Lower leg skin (tissue), 2 donors: ENCODE data around the genes EEA1 and UBE2N.

DNA sequence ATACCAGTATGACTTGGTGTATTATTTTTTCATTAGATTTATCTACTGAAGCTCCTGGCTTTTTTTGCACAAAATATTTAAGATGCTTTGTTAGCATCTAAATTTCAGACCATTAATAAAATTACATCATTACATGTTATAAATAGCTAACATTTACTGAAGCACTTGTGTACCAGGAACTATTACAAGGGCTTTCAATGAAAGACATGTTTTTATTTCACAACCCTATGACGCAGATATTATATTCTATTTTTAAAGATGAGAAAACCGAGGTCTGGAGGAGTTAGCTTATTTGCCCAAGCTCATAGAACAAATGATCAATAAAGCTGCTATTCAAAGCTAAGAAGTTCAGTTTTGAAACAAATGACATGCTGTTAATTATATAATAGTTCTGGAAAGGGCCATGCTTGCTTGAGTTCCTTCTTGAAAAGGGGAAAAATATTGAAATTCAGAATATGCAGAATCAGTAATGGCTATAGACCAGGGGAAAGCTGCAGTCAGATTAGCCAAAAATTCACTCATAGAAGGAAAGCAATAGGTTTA lies 420.5 kb upstream of the DCN start:
- PRO-cap, result no peak
- RAMPAGE, long total RNA, 2 experiments, result no peak in any of the 2 experiments

DNA sequence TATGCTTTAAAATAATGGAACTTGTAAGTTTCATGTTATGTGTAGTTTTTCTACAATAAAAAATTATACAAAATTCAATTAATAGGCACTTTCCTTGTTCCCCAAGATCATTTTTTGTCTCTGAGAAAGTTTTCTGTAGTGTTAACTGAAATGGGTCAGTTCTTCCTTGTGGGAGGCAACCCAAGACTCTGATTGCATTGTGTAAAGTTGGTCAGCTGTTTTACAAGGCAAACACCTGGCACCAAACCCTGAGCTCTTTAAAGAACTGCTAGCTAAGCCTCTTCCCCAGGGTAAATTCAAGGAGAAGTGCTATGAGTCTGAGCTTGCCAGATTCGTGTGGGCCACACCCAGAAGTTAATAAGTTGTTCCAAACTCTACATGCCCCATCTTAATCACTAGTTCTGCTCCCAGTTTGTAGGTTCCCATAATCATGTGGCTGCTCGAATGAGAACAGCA lies 214.6 kb downstream of the BTG1 start:
- PRO-cap, result no peak
- RAMPAGE, long total RNA, 2 experiments, result no peak in any of the 2 experiments

- PRO-cap, result no peak
- RAMPAGE, long total RNA, 2 experiments, result no peak in any of the 2 experiments
Observed at GRCh38 chr12:92093802-92094397, 51.7 kb downstream of the BTG1 start.

GRCh38 chr12:92108499-92109464 lies 36.9 kb downstream of the BTG1 start:
- PRO-cap, result no peak
- RAMPAGE, long total RNA, 2 experiments, result start-site peak on the minus strand in 1 of 2 experiments, at chr12:92108953-92109361 at its widest, 9 reads per replicate

DNA sequence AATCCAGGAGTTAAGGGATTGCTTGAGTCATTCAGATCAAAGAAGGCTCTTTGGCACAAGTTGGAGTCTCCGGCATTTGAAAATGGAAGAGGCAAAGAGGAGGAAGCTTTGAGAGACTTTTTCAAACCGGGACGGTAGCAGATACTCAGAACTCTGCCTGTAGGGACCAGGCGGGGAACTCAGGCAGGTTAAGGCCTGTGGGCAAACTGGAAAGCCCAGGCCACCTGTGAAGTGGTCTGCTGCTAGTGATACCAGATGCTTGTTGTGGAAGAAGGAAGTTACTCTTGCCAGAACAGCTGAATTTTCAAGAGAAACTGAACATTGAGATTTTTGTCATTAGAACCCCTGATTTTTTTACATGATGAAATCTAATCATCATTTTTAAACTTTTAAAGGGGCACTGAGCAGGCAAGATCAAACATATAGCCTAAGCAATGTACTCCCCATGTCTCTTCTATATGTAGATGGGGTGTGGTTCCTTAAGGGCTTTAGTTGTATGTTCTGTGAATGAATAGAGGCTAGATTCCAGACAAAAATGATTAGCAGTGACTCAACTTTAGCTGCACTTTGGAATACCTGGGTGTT lies 256.9 kb upstream of the PLEKHG7 start:
- PRO-cap, result no peak
- RAMPAGE, long total RNA, 2 experiments, result no peak in any of the 2 experiments

DNA sequence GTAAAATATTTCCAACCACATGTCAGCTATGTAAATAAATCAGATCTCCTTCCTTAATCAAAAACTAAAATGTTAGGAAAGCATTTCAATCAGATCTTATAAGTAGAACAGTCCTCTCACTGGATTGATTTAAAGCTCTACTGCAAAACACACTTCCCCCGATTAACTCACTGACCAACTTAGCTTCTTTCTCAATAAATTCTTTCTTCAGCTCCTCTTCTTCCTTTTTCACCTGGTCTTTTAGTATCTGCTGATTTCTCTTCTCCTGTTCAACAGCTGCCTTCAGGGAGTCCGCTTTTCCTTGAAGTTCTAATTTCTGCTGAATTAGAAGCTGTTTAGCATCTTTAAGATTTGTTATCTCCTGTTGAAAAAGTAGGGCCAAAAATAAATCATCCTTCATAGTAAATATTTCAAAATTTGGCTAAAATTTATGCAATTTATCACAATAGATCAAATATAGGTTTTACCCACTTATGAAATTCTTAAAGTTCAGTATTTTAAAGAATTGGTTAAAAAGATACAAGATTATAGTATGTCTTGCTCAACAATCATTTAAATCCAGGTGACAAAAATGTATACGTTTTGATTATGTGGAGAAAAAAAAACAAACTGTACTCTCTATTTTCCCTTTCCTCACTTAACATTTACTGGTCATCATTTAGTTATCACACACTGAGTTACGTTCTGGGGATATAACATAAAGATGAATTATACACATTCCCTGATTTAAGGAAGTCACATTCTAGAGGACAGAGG lies 76.3 kb downstream of the PLEKHG7 start:
- PRO-cap, result no peak
- RAMPAGE, long total RNA, 2 experiments, result no peak in any of the 2 experiments

- PRO-cap, result no peak
- RAMPAGE, long total RNA, 2 experiments, result no peak in any of the 2 experiments
Observed at GRCh38 chr12:92817951-92818730, 111.0 kb downstream of the EEA1 start.

DNA sequence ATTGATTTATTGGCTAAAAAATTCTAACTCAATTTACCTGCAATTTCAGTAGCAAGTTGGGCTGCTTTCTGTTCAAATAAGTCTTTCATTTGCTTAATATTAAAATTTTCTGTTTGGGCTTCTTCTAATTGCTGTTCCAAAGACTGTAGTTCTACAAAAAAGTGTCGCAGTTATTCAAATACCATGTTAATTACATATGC lies 76.3 kb downstream of the EEA1 start:
- PRO-cap, result no peak
- RAMPAGE, long total RNA, 2 experiments, result no peak in any of the 2 experiments

DNA sequence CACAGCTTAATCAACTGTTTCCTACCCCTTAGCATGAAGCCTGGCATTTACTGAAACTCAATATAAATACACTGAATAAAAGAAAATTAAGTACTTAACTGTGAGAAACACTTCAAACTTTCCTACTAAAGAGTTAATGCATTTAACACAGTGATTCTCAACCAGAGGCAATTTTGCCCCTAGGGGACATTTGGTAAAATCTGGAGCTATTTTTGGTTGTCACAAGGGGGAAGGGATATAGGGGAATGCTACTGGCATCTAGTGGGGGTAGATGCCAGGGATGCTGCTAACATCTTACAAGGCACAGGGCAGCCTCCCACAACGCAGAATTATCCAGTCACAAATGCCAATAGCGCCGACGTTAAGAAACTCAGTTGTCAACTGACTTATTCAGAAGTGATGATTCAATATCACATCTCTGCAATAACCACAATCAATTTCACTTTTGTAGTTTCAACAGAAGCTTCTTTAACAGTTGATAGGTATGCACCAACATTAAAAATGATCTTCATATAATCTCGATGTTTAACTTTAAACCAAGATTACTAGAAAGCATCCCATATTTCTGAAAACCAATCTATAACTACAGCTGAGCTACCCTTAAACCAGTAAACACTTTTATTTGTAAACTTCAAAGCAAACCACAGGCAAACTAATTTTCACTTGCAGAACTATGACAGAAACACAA lies 2.0 kb downstream of the EEA1 start:
- PRO-cap, result bidirectional peak, plus-strand start at position 459 of the sequence, minus-strand start at position 345 of the sequence
- RAMPAGE, long total RNA, 2 experiments, result no peak in any of the 2 experiments

DNA sequence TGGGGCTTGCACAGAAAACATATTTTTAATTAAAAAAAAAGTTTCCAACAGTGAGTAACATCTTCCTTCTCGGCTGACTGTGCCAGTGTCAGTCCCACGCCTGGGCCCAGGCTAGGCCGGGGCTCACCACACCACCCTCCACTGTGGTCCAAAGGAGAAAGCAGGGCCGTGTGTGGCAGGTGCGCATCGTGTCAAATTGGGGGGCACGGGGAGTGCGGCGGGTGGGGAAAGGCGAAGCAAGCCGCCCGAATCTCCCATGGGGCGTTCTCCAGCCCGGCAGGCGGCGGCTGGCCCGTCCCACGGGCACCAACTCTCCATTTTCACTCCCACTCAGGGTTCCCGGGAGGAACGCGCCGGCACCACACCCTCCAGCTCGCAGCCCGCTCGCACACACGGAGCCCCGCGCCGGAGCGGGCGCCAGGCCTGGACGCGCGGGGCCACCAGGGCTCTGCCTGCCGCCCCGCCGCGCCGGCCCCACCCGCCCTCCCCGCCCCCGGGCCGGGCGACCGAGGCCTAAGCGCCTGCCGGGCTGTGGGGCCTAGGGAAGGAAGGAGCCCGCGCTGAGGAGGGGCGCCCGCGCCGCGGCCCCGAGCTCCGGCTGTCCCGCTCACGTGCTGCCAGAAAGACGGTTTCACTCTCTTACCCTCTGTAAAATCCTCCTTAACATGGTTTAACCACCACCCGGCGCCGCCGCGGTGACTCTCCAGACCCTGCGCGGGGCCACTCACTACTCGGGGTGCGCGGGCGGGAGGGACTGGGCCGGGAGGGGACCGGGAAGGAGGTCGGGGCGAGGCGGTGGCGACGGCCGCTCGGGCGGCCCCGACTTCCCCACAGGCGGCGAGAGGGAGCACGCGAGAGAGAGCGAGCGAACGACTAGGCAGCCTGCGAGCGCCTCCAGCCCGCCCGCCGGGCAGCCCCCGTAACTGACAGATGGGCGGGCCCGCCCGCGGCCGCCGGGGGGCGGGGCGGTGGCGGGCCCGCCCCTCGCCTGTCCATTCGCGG lies at the start of gene EEA1:
Gene EEA1 (minus strand): TSS at position 896 of the 1,002 bp plus-strand sequence.
- PRO-cap, result unidirectional peak, plus-strand start at position 141 of the sequence; bidirectional peak, plus-strand start at position 393 of the sequence, minus-strand start at position 392 of the sequence; bidirectional peak, plus-strand start outside the sequence, minus-strand start at position 925 of the sequence
- RAMPAGE, long total RNA, 2 experiments, result start-site peak on the minus strand in 1 of 2 experiments, centred at positions 735 to 904 of the sequence, 17 to 20 reads per replicate

- PRO-cap, result no peak
- RAMPAGE, long total RNA, 2 experiments, result no peak in any of the 2 experiments
Observed at GRCh38 chr12:93095365-93095872, 166.3 kb upstream of the EEA1 start.

DNA sequence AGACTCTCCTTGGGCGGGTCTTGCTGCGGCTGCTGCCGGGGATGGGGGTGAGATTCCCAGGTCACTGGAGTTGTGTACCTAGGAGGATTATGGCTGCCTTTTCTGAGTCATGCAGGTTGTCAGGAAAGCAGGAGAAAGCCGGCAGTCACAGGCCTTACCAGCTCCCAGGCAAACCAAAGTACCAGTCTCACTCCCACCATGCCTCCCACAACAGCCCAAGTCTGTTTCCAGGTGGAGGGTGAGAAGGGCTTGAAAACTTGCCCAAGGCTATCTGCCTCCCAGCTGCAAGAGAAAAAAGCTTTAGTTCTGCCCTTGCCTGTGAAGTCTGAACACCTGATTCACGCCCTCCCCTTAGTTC lies 162.9 kb upstream of the NUDT4 start:
- PRO-cap, result no peak
- RAMPAGE, long total RNA, 2 experiments, result no peak in any of the 2 experiments

- PRO-cap, result no peak
- RAMPAGE, long total RNA, 2 experiments, result no peak in any of the 2 experiments
Observed at GRCh38 chr12:93317089-93317690, 60.5 kb upstream of the NUDT4 start.

DNA sequence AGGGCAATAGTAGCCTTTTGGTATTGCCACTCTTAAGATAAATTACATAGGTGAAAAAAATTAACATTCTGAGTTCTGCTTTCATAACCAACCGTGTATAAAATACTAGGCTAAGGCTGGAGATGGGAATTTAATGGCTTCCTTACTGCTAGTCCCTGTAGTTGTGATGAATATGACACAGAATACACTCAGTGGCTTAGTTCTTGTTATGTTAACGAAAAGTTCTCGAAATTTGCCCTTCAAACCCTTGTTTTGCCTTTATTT lies 1.5 kb downstream of the NUDT4 start:
- PRO-cap, result no peak
- RAMPAGE, long total RNA, 2 experiments, result no peak in any of the 2 experiments

DNA sequence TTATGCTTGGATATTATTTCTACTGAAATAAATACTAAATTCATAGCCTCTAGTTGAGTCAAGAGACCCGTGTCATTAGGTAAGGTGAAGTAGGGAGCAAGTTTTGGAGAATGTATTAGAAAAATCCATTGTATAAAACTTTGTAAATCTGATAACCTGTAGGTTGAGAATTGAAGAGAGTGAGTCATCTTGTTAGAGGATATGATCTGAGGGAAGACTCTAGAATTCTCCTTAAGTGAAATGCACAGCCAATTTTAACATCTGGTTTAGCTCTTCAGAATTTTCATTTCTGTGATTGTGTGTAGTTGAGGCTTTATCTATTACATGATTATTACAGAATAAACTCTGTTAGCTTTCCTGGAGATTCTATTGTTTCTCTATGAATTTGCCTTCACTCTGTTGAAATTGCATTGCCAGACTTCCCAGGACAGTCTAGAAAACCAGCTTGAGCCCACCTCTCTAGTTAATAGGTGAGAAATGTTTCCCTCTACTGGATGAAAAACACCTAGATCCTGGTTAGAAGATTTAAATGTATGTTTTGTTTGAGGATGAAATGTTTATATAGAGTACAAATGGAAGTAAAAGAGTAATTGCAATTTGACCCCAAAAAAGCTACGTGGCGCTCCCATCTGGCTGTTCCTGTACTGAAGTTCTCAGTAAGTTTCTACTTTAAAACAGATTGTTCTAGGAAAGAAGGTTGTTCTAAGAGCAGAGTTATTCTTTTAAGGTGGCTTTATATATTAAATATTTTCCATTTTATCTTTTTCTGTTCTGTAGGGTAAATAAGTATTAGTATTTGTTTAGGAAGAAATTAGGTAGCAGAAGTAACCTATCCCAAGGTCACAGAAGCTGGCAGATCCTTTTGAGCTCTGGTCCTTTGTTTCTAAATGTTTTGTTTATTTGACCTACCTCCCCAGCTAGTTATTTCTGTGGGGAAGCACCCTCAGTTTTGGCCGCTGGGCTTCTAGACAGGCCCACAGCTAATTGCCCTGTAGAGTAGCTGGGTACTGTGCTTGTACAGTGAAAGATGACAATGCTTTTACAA lies 3.0 kb downstream of the NUDT4 start:
- PRO-cap, result no peak
- RAMPAGE, long total RNA, 2 experiments, result no peak in any of the 2 experiments

DNA sequence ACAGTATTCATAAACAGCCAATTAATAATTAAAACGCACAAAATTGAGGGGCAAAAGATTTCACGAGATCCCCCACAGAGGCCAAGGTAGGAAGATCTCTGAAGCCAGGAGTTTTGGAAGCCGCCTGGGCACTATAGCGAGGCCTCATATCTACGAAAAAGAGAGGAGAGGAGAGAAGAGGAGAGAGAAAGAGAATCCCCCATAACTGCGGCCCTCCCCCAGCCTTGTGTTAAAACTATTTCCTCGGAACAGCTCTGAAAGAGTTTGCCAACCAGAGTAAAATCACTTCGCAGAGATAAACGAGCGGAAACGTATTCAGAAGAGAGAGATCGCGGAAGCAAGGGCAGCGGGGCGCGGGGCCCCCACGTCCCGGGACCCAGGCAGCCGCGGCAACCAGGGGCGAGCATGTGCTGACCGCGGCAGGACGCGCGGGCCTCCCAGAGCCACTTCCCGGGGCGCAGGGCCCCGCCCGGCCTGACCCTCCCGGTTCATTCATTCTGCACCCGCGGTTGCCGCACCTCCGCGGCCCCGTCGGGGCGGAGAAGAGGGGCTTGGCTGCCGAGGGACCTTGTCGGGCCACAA lies 784 bp downstream of the UBE2N start:
- PRO-cap, result no peak
- RAMPAGE, long total RNA, 2 experiments, result no peak in any of the 2 experiments

GRCh38 chr12:93441454-93442617 lies at the start of gene UBE2N:
Gene UBE2N (minus strand): TSS chr12:93441947.
- PRO-cap, result bidirectional peak, plus-strand start at chr12:93442146, minus-strand start at chr12:93441939
- RAMPAGE, long total RNA, 2 experiments, result start-site peak on the minus strand in 2 of 2 experiments, at chr12:93441892-93441965 at its widest, 1,146 to 1,199 reads per replicate

GRCh38 chr12:93447503-93448180 lies 5.9 kb upstream of the UBE2N start:
- PRO-cap, result no peak
- RAMPAGE, long total RNA, 2 experiments, result no peak in any of the 2 experiments

DNA sequence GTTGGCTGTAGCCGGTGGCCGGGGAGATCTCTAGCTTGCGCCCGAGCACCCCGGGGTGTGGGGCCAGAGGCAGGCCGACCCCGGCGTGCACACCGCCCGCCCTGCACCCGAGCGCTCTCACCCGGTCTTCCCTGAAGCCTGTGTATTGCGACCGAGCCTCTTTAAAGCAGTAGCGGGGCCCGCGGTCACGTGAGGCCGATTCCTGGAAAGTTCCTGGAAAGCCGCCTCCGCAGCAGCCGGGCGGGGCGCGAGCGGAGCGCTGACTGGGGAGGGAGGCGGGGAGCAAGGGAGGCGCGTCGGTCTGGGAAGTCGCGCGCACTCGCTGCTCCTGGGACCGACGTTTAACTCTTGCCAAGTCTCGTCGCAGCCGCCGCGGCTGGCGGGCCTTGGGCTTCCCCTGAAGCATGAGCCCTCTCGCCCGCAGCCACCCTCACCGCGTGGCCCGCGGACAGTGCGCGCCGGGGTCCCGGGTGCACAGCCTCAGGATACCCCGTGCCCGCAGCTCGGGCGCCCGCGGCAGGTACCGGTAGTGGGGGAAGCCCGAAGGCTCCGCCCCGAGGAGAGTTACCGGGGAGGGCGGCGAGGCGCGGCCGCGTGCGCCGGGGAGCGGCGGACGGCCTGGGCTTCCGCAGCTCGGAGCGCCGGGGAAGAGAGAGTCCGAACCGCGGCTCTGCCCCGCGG lies 1.6 kb upstream of the SOCS2 start:
- PRO-cap, result bidirectional peak, plus-strand start at position 285 of the sequence, minus-strand start at position 133 of the sequence; unidirectional peak, plus-strand start at position 593 of the sequence; unidirectional peak, plus-strand start at position 631 of the sequence
- RAMPAGE, long total RNA, 2 experiments, result start-site peak on the plus strand in 1 of 2 experiments, centred at position 331 of the sequence, 8 reads per replicate

GRCh38 chr12:93573299-93573729 lies 839 bp downstream of the SOCS2 start:
- PRO-cap, result no peak
- RAMPAGE, long total RNA, 2 experiments, result no peak in any of the 2 experiments